Smooth muscle cell (in vitro differentiated cells): Measurements from ENCODE around the gene SULF2.

DNA sequence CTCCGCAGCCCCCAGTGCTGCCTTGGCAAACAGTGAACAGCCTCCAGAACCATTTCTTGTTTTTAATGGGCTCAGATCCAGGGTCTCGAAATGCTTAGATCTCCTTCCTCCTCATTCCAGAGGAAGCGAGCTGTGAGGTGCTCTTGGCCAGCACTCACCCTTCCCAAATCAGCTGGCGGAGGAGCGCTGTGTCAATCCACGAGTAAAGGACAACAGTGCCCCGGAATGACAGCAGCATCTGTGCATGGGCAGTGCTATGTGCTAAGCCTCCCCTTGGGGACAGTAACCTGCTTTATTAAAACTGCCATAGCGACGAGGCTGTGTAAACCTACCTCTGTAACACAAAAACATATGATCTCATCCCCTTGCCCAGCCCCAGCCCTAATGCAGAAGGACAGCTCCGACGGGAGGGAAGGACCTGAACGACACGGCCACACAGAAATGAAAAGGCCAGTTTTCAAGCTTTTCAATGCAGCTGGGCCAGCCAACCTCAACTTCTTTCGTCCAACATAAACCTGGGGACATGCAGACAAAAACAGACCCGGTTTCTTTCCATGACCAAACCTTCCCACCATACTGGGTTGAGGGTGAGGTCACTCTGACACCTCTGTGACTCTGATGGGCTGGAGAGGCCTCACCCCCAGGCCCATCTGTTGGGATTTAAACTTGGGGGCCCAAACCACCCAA is 43.3 kb downstream of the SULF2 start:
- RAMPAGE, long total RNA = no peak

DNA sequence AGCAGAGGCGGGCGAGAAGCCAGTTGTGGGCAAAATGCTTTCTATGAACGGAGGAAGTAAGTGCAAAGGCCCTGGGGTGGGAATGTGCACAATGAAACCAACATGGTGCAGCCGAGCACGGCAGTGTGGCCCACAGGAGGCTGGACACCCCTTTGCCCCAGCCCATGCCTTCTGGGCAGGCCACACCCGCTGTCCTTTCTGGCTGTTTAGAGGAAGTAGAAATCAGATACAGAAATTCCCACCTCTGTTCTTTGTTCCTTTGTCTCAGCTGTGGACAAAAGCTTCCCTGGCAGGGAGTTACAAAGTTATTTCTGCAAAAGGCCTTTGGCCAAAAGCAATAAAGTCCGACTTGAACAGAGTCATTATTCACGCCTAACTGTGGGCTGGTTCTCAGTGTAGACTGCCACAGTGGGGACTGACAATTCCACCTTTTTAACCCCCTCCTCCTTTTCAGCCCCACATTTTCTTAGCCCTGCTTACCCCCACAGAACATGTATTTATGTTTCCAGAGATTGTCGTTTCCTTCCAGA is 11.8 kb downstream of the SULF2 start:
- RAMPAGE, long total RNA = no peak

DNA sequence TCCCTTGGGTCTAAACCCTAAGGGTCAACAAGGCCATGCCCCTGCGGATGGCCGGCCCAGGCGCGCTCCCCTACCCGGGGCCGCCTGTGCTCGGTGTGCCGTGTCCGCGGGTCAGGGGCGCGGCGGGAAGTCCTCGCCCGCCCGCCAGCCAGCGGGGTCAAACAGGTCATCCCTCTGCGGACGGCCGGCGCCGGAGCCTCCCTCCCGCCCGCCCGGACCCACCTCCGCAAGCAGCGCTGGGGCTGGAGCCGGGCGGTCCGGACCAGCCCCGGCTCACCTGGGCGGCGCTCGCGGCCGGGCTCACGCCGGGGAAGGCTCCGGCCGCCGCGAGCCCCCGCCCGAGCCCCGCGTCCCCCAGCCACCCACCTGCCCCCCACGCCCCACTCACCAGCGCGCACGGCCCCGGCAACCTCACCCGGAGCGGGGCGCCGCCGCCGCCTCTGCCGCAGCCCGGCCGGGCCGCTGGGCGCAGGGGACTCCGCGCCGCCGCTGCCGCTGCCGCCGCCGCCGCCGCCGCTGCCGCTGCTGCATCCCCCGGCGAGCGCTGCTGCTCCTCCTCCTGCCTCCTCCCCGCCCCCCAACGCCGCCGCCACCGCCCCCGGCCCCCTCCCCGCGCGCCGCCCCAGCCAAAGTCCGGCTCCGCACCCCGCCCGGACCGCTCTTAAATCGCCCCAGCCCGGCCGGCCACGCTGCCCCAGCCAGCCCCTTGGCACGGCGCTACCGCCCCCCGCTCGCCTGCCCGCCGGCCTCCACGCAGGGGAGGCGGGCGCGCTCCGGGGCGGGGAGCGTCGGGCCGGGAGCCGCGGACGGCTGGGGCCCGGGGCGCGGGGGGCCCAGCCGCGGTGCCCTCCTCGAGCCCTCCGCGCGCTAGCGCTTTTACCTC is at the start of gene SULF2:
Gene SULF2, minus strand, starts transcription at position 527 of the 883 bp plus-strand sequence.
- RAMPAGE, long total RNA = no peak

GRCh38 chr20:47844170-47844865 is 59.0 kb upstream of the SULF2 start:
- RAMPAGE, long total RNA = no peak

DNA sequence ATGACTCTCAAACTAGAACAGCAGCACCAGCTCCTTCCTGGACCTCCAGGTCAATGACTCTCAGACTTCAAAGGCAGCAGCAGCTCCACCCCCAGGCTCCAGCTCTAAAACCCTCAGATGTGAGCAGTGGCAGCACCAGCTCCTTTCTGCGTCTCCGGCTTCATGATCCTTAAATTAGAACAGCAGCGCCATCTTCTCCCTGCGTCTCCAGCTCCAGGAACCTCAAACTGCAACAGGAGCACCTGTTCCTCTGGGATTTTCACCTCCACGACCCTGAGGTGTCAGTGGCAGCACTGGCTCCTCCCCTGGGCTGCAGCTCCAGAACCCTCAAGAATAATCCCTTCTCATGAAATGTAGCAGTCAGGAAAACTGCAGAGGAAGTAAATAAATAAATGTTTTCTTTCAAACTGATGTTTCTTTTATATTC is 341.1 kb upstream of the SULF2 start:
- RAMPAGE, long total RNA = no peak

GRCh38 chr20:48620757-48621276 is 207.0 kb downstream of the PREX1 start:
- RAMPAGE, long total RNA = no peak

DNA sequence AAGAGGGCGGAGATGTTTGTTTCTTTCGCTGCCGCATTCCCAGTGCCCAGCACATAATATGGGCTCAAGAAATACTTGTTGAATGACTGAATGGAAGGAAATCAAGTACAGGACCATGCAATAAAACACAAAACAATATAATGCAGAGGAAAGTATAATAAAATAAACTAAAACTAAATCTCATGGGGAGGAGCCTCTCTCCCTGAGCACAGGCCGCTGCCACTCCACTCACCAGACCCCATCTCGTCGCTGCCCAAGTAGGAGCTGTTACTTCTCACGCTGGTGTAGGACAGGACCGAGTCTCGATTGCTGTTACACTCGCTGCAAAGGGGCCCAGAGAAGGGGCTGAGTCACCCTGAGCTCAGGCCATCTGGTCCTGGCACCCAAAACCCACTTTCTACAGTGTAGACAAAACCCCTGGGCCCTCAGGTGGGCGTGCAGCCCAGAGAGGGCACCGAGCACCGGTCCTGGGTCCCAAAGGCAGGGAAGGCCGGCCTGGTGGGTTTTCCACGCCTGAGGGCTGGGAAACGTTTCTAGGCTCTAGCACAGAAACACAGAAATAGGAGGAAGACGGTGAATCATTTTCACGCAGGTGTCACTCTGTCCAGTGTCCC is 183.5 kb downstream of the PREX1 start:
- RAMPAGE, long total RNA = no peak

GRCh38 chr20:48680650-48681389 is 147.0 kb downstream of the PREX1 start:
- RAMPAGE, long total RNA = no peak

DNA sequence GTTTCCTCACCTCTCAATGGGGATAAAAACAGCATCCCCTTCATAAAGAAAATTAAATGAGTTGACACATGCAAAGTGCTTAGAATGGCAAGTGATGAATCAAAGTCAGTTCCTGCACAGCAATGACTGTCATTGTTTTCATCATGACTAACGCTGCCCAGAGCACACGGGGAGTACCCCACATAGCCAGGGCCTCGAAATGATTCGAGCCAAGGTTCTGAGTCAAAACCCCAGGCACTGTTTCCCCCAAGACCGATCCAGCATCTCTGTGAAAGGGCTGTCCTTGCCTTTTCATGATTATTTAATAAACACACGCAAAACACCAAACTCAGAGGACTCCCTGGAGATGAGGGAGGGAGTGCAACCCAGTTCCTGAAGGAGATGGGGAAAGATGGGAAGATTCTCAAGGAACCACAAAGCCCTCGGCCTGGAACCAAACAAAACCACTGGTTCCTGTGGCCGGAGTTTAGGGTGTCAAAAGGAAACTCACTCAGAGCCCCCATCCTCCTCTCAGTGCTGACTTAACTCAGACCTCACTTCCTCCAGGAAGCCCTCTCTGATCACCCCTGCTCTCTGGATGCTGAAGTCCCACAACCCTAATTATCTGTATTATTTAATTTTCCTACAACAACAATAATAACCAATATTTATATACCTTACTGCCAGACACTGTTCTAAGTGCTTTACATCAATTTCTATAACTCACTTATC is 3.7 kb downstream of the PREX1 start:
- RAMPAGE, long total RNA = no peak

DNA sequence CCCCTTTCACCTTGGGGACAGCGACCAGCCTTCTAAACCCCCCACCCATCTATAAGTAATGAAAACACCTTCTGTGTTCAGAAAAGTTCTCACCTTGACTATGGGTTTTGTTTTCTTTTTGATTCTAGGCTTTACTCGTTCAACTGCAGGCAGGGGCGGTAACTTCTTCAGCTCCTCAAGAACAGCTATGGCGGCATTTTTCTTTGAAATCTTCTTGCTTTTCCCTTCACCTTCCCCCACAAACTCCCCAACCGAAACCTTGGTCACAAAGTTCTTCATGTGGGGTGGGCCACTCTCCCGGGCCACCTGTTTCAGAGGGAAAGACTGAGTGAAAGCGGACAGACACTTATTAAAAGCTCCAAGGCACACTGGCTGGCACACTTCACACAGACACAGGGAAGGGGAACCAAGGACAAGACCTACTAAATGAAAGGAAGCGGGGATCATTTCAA is 63.8 kb downstream of the STAU1 start:
- RAMPAGE, long total RNA = no peak

- RAMPAGE, long total RNA = no peak
These were observed 11.5 kb downstream of the DDX27 start for GRCh38 chr20:49230572-49231245.

DNA sequence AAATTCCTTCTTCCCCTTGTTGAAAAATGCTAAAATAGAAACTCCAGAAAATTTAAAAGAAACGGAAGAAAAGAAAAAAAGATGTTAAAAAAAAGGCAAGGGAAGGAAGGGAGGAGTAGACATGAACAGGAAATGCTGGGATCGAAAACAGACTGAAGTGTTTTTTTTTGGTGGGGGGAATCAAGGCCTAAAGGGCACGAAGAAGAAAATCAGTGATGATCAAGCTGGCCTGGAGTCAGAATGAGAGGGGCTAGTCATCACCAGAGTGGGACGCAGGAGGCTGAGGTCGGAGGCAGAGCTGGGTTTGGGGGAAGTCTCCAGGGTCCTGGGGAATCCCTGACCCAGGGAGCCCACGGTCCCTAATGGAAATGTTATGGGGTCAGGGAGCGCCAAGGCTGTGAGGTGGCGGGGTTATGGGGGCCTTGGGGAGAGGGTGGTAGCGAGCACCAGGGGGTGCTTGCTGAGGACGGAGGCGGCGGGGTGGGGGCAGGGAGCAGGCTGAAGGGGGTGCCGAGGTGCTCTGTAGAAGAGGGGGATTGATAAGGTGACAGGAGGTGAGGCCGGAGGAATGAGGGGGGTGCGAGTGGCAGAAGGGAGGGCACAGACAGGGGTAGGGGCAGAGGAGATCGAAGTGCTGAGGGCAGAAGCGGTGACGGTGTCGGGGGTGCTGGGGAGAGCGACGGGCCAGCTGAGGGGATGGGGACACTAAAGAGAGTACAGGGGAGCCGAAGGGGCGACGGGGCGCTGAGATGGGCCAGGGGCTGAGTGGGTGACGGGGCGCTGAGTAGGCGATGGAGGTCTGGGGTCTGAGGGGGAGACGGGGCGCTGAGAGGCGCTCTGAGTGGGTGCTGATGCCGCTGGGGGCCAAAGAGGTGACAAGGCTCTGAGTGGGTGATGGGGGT is 671 bp downstream of the ZNFX1 start:
- RAMPAGE, long total RNA = no peak

DNA sequence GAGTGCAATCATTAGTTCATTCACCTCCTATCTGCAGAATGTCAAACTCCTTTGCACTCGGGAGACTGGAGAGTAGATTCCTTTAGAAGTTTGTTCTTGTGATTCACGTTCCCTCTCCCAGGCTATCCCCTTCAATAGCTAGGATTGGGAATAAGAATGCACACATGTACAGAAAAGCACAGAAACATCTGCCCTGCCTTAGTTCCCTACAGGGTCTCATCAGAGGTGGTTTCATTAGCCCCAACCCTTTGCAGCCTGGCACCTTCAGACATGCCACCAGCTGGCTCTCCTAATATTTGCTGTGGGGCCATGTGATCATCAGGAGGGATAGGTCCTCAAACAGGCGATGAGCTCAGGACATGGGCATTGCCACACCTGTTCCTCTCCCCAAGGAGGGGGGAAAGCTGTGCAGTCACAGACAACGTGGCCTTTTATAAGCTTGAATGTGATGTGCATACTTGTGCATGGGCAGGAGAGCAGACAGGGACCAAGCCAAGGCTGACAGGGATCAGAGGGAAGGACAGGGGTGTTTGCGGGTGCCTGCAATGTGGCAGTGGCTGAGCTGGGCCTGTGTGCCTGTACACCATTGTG is 78.7 kb upstream of the ZNFX1 start:
- RAMPAGE, long total RNA = no peak

- RAMPAGE, long total RNA = no peak
These were observed 62.2 kb downstream of the KCNB1 start for GRCh38 chr20:49420260-49420769.

DNA sequence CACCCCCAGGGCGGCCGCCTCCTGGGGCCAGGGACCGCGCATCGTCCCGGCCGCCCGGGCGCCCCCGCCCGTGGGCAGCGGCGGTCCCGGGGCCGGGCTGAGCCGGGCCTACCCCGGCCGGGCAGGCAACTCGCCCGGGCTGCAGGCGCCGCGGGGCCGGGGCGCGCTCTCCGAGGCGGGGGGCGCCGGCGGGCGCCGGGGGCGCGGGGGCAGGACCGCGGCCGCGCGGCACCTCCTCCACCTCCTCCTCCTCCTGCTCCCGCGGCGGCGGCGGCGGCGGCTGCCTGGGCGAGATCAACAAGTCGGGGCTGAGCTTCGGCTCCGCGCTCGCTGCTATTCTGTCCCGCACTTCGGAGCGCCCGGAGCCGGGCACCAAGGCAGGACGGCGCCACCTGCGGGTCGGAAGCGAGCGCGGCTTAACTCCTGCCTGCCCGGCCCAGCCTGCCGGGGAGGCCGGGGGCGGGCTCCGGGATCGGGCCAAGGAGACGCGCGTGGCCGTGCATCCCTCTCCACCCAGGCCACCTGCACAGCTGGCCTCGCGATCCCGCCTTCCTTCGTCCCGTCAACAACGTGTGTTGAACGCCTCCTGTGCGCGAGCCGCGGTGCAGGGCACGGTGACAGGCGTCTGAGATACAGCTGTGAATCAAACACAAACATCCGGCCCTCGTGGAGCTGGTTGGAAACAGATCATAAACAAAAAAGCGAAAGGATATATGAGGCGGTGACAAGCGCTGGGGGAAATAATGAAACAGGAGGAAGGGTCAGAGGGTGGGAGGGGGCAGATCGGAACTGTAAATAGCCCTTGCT is 1.7 kb upstream of the KCNB1 start:
- RAMPAGE, long total RNA = no peak

- RAMPAGE, long total RNA = no peak
These were observed 23.2 kb upstream of the PTGIS start for GRCh38 chr20:49591054-49591601.

GRCh38 chr20:49669932-49670242 is 43.8 kb downstream of the B4GALT5 start:
- RAMPAGE, long total RNA = no peak

DNA sequence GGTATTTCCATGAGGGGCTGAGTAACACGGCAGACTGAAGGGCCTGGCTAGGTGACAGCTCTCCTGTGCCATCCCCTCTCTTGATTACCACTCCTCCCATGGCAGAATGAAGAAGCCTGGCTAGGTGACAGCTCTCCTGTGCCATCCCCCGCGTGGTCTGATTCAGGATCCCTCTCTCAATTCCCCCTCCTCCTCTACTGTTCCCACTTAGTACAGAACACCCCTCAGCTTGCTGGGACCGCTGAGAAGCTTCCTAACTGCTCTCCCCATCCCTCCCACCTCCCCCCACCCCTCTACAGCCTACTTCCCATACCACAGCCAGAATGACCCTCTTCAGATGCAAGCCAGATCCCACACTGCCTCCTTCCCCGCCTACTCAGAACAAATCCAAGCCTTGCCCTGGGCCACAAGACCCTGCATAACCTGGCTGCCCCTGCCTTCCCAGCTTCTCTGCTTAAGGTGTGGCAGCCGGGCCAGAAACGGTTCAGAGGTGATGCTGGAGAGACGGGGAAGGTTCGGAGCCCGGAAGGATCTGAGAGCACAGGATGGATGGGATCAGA is 7.7 kb downstream of the SPATA2 start:
- RAMPAGE, long total RNA = no peak

DNA sequence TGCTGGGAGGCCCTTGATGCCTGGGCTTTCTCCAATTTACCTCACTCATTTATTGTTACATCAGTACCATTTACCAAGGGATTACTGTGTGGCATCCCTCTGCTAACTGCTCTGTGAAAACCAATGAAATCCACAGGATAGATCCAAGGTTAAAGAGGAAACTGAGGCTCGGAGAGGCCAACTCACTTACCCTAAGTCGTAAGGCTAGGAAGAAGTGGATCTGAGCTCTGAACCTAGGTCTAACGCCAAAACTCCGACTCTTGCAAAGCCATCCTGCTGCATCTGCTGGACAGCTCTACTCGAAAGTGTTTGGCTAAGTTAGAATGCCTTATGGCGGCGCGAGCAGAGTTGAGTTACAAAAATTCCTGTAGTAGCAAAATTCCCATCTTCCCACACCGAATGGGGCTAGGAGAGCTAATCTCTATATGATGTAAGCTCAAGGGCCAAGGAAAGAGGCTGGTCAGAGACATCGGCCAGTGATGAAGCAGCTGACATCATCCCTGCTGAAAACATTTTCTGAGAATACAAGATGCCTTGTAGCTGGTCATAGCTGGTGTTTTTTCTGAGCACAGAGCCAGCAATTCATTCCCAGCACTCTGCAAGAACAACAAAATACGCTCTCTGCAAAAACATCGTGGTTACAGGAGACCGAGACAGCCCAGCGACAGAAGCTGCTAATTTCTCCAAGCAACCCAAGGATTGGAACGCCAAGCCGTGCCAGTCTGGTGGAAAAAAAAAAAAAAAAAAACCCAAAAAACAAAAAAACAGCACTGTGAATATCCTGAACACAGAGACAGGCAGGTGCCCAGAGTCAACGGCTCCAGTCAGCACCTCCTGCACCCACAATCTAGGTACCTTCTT is 1.8 kb downstream of the SPATA2 start:
- RAMPAGE, long total RNA = no peak

- RAMPAGE, long total RNA = no peak
These were observed 16.2 kb downstream of the RNF114 start for GRCh38 chr20:49952202-49953075.